Melanocyte of skin (primary cell): ENCODE results near the gene CDS2.

- CAGE, long polyA plus RNA, 2 experiments: no peak in any of the 2 experiments
These were observed 69.1 kb downstream of the ATRN start for GRCh38 chr20:3539743-3540526.

DNA sequence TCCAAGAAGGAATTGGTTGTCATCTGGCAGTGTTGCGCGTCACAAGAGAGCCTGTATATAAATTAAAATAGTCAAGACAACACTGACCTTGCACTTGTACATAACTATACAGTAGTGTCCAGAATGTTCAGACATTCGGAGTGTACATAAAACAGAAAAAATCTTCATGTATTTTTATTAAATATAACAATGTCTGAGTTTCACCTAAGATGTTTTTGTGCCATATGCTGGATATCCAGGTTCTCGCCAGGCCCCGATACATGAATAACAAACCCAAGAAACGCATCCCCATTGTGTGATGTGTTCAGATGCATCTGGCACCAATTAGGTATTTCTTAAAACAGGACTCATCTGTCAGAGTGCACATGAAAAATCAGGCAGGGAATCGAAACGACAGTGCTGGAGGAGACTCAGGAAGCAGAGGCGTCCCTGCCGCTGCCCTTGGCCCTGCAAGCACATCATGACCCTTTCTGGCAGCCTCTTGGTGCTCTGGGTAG, 13.9 kb downstream of the GFRA4 start:
- CAGE, long polyA plus RNA, 2 experiments: no peak in any of the 2 experiments

DNA sequence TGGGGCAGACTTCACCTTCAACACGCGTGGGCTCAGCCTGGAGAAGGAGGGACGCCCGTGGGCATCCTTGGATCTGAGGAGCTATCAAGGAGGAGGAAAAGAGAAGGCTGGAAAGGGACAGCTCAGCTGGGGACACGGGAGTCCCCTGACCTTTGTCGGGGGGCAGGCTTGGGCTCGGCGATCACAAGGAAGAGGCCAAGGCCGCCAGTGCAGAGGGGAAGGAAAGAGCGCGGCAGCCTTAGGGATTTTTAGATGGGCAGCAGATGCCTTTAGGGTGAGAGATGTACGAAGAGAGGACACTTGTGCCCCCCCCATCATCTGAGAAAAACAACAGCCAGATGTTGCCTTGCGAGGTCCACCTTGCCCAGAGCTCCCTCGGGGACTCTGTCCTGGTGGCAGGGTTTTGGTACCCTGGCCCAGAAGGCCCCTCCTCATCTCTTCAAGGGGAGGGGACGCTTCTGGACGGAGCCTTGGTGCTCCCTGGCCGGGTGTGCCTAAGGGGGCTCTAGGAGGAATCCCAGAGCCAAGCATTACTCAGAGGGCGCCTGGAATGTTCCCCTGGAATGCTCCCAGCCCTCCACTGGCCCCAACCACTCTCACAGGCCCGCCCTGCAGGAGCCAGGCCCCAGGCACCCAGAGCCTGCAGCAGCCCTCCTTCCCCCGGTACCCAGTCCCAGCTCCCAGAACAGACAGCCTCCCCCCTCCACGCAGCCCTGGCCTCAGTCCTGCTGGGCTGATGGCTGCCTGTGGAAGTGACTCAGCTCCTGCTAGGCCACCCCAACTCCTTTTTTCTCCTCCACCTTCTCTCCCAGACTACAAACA, 1.9 kb downstream of the ADAM33 start:
- CAGE, long polyA plus RNA, 2 experiments: no peak in any of the 2 experiments

DNA sequence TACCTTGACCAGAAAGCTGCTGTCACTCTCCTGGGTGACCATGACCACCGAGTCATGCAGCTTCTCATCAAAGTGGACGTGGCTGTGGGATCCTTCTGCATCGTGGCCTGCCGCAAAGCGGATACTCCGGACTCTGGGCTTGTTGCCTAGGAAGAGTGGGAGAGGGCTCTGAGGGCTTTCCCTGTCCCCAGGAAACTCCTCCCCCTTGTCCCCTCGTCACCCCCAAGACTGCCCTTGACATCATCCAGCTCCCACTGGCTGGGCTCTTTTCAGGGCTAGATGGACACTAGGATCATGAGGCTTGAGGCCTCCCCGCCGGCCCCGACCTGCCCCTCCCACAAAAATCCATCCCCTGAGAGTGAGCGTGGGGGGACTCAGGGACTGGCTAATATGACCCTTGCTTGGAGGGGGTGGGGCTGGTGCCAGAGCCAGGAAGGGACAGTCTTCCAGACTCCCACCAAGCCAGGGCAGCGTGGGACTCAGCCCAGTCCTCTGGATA, 9.0 kb downstream of the ADISSP start:
- CAGE, long polyA plus RNA, 2 experiments: no peak in any of the 2 experiments

GRCh38 chr20:3795441-3796011, 584 bp upstream of the CDC25B start:
- CAGE, long polyA plus RNA, 2 experiments: no peak in any of the 2 experiments

- CAGE, long polyA plus RNA, 2 experiments: no peak in any of the 2 experiments
These were observed 1.4 kb downstream of the CDC25B start for GRCh38 chr20:3797232-3798157.

DNA sequence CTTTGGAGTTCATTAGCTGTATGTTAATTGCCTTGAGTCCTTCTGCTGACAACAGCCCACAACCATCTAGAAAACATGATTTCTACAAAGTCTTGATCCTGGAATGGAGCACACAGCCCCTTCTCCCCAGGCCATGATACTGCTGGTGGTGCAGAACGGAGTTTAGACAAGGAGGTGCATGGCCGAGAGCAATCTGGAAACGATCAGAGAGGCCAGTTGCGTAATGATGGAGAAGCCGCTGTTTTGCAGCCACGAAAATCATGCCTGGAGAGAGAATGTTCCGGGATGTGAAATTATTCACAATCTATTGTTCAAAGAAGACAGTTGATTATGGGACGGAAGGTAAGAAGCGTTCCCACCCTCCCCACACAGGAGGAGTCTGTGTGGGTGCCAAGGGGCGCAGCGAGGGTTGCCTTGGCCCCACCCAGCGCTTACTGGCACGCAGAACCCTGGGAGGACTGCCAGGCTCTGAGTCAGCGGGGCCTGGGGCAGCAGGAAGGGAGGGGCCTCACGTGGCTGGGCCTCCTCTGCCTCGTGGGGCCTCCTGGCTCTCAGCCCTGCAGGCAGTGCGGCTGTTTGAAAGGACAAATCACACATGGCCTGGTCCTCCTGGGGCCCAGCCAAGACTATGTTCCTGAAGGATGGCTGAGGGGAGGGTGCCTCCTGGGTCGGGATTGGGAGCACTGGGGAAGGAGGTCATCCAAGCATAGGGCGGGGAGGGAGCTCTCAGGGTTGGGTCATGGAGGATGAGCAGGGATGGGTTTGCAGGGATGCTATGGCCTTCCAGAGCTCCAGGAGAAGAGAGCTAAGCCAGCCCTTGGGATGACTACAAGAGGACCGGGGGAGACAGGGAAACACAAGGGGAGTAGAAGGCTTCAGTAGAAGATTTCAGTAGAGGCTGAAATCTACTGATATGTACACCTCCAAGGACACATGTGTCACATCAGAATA, 8.7 kb upstream of the AP5S1 start:
- CAGE, long polyA plus RNA, 2 experiments: no peak in any of the 2 experiments

- CAGE, long polyA plus RNA, 2 experiments: no peak in any of the 2 experiments
These were observed 341 bp downstream of the PANK2 start for GRCh38 chr20:3889518-3889937.

GRCh38 chr20:4183265-4183481, 34.5 kb downstream of the SMOX start:
- CAGE, long polyA plus RNA, 2 experiments: no peak in any of the 2 experiments

DNA sequence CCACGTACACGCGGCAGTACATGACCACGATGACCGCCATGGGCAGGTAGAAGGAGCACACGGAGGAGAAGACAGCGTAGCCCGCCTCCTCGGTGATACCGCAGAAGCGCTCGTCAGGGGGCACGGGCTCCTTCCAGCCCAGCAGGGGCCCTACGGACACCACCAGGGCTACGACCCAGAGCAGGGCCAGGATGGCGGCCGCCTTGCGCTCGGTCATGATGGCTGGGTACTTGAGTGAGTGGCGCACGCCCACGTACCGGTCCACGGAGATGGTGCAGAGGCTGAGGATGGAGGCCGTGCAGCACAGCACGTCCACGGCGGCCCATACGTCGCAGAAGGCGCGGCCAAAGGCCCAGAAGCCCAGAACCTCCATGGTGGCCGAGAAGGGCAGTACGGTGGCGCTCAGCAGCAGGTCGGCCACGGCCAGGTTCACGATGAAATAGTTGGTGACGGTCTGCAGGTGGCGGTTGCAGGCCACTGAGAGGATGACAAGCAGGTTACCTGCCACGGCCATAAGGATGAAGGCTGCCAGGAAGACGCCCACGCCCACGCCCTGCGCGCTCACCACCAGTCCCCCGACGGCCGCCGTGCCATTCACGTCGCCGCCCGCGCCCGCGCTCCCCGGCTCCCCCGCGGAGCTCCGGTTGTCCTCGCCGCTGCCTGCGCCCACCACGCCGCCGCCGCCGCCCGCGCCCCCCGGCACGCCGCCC, 812 bp downstream of the ADRA1D start:
- CAGE, long polyA plus RNA, 2 experiments: no peak in any of the 2 experiments

- CAGE, long polyA plus RNA, 2 experiments: no peak in any of the 2 experiments
These were observed 16.3 kb downstream of the PRNP start for GRCh38 chr20:4702290-4703316.

DNA sequence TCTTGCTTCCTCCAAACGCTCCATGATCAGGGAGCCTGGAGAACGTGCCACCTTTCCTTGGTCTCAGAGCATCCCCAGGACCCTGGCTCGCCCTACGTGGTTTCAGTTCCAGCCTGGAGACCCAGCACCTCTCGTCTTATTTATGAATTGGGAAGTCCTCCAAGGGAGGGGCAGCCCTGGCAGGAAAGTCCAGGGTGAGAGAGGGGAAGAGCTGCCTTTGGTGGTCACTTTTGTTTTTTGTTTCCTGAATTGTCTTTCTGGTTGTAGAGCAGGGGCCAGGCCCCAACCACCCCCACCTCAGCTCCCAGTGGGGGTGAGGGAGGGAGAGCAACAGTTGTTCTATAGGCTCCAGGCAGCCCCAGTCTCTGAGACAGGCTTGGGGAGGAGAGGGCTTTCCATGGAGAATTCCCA, 12.9 kb downstream of the RASSF2 start:
- CAGE, long polyA plus RNA, 2 experiments: no peak in any of the 2 experiments

DNA sequence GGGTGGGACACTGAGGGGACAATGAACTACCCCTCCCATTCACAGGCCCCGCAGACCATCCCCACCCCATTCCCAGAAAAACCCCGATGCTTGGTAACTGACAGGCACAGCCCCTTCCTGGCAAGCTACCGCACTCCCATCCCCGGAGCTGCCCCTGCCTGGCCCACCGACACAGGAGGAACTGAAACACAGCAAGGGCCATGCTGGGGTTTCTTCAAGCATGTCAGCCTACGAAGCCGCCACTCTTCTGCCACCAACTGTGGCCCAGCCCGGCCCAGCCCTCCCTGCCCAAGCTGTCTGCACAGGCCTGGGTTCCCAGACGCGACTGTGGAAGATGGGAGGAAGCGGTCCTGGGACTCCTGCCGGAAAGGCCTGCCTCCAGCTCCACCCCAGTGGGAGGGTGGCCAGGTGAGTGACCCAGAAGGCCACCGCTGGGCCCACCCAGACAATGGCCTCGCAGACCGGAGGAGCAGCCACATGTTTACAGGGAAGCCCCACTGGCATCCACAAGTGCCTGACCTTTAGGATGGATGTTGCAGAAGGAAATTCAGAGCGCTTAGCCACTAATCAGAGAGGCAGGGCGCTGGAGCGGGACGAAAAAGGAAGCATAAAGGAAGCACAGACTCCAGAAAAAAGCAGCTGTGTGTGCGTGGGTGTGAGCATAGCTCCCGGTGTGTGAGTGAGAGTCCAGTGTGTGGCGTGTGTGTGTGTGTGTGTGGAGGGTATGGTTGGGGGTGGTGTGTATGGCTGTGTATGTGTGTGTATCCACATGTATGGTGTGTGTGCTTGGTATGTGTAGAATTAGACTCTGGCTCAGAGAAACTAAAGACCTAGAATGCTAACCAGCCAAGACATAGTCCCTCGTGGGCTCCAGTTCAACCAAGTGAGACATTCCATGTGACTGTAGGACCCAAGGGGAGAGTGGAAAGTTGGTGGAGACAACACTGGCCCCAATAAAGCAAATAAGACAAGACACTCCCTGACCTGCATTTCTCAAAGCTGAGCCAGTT, 10.0 kb downstream of the RASSF2 start:
- CAGE, long polyA plus RNA, 2 experiments: no peak in any of the 2 experiments

- CAGE, long polyA plus RNA, 2 experiments: no peak in any of the 2 experiments
These were observed 6.2 kb upstream of the RASSF2 start for GRCh38 chr20:4829447-4830104.

DNA sequence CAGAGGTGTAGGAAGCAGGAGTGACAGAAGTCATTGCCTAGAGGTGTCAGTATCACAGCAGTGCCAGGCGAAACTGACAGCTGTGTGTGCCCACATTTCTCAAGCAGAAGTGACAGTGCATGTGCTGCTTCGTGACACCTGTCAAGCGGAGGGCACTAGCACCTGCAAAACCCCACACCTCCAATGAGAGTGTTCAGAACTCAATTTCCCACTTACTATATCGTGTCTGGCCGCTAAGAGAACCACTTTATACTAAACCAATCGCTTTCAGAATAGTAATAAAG, 82.8 kb downstream of the SLC23A2 start:
- CAGE, long polyA plus RNA, 2 experiments: no peak in any of the 2 experiments

DNA sequence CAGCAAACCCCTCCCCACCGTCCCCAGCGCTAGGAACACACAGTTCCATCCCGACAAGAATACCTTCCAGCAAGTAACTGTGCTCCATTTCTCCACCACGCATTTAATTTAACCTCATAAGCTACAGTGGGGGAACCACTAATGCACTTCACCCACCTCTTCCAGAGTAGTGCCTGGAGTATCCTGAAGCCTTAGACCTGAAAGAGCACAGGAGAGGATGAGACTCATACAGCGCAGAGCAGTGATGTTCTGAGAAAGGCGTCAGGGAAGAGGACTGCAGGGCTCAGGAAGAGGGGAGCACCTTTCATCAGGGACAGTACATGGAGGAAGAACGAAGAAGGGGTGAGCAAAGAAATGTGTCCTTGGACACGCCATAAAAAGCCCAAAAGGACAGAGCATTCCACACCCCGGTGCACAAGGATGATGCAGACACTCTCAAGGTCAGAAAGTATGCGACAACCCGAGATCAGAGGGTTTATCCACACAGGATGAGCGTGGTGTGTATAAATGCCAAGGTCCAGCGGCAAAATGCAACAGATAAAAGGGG, 64.6 kb downstream of the SLC23A2 start:
- CAGE, long polyA plus RNA, 2 experiments: no peak in any of the 2 experiments

GRCh38 chr20:4946522-4947102, 54.7 kb downstream of the SLC23A2 start:
- CAGE, long polyA plus RNA, 2 experiments: no peak in any of the 2 experiments

- CAGE, long polyA plus RNA, 2 experiments: no peak in any of the 2 experiments
These were observed 39.8 kb downstream of the TMEM230 start for GRCh38 chr20:5072646-5073890.

GRCh38 chr20:5112222-5112582, 674 bp downstream of the TMEM230 start:
- CAGE, long polyA plus RNA, 2 experiments: no peak in any of the 2 experiments

- CAGE, long polyA plus RNA, 2 experiments: no peak in any of the 2 experiments
These were observed at the start of gene CDS2 for GRCh38 chr20:5126644-5127410. CDS2 (plus strand) TSS chr20:5127008.